Kidney (tissue), 2 donors: ENCODE measurements around a stretch of chr7.

DNA sequence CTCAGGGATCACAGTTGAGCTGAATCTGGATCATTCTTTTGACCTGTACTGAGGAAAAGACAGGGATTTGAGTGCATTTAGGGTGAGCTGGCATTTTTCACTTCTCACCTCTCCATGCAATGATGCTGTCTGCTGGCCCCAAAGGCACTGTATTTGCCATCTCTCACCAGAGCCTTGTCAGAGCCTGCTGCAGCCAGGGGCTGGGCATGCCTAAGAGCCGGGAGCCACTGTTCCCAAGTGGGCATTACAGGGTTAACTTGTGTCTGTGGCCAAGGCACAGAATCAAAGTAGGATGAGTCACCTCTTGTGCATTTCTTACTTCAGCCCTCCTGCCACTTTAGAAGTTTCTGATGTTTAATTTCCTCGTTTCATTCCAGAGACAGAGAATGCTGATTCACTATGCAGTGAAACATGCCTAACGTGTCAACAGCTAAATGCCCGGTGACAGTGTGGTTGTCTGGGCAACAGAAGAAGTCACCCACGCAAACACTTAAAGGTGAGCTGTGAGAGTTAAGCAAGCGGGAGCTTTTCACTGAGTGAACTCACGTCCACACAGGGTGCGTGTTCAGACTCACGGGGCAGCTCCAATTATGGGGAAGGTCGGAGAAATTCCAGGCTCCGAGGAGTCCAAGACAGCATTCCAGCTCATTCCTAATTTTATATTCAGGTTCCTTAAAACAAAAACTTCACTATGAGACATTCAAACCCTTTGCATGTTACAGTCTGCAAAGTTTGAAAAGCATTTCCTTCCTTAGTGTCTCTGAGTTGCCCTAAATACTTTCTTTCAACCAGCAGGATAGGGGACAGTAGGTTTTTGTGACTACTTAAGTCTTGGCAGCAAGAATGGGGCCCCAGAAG is 57.1 kb upstream of the IGFBP3 start:
- PRO-cap, result no peak
- RRBS, result no CpG with 5 or more reads among the region's 11 CpGs

DNA sequence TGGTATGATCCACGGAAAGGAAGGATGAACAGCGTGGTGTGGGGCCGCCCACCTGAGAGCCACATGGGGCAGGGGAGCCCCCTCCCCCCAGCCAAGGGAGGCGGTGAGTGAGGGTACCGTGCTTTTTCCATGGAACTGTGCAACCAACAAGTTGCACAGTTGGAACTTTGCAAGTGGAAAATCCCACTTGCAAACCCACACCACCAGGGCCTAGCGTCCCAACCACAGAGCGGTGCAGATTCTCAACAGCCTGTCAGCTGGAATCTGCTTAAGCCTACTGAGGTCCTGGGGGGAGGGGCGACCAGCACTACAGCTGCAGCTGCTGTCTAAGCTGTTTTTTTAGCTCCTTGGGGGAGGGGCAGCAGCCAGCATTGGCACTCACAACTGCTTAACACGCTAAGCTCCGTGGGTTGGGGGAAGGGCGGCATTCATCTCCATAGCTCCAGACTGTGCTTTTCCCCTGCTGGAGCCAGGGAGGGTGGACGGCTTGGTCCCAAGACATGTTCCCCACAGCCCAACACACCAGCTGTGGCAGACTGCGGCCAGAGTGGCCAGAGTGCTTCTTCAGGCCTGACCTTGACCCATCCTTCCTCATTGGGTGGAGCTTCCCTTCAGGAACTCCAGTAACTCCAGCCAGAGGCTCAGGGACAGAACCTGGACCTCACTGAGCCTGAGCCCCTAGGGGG is 94.3 kb upstream of the IGFBP3 start:
- PRO-cap, result no peak
- RRBS, result no CpG with 5 or more reads among the region's 13 CpGs

- PRO-cap, result no peak
- RRBS, result no CpG with 5 or more reads among the region's 3 CpGs
These were observed 233.4 kb upstream of the IGFBP3 start for GRCh38 chr7:46154497-46154875.

DNA sequence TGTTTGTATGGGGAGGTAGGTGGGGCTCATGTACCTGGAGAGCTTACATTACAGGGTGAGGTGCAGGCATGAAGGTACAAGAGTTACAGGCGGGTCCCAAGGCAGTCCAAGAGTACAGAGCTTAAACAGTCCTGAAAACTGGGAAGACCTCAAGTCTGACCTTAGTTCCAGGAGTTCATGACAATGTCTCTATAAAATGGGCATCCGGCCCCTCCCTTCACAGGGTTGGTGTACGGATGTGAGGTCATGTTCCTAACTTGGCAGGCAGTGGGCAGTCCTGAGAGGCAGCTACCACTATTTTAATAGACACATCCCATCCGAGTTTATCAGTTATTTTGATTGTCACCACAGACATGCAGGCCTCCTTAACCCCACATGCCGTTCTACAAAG is 647.4 kb upstream of the IGFBP3 start:
- PRO-cap, result no peak
- RRBS, result no CpG with 5 or more reads among the region's 5 CpGs

DNA sequence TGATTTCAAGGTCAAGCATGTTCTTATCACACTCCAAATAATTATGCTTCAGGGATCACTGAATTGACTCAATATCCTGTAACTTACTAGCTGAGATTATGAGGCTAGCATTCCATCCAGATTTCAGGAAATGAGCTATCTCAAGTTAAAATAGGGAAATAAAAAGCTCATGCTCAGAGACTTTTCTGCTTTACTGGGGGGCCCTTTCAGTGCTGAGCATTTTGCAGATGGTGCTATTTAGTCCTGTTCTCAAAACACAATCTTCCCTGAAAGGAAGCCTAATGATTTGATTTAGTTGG is 656.0 kb upstream of the IGFBP3 start:
- PRO-cap, result no peak

- PRO-cap, result no peak
- RRBS, result no CpG with 5 or more reads among the region's 7 CpGs
These were observed 759.1 kb upstream of the IGFBP3 start for GRCh38 chr7:46680187-46680538.

- PRO-cap, result bidirectional peak, plus-strand start at chr7:46969662, minus-strand start at chr7:46969425
- RRBS, result no CpG with 5 or more reads among the region's 6 CpGs
These were observed 612.4 kb downstream of the TNS3 start for GRCh38 chr7:46969570-46969932.

DNA sequence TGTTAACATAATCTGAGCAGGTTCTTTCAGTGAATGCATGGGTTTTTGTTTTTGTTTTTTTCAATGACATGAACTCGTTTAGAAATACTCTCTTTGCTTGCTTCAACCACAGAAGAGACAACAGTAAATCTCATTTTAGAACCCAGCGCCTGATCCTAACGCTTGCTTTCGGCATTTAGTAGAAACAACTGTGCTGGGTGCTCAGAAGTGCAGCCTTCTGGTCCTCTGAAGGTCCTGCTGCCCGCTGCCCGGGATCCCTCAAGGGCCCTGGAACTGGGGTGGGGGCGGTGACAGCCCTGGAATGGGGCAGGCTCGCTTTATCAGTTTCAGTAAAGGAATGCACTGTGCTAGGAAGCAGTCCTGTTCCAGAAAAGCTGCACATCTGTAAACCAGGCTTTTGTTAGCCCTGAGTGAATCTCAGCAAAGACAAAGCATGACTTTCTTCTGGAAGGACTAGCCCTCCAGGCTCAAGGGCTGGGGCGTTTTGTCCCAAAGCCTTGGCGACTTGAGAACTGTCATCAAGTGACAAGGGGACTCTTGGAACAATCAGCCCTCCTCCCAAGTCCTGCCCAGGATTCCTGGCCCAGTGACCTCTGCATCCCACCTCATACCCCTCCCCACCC is 254.6 kb downstream of the TNS3 start:
- PRO-cap, result no peak
- RRBS, result no CpG with 5 or more reads among the region's 10 CpGs

DNA sequence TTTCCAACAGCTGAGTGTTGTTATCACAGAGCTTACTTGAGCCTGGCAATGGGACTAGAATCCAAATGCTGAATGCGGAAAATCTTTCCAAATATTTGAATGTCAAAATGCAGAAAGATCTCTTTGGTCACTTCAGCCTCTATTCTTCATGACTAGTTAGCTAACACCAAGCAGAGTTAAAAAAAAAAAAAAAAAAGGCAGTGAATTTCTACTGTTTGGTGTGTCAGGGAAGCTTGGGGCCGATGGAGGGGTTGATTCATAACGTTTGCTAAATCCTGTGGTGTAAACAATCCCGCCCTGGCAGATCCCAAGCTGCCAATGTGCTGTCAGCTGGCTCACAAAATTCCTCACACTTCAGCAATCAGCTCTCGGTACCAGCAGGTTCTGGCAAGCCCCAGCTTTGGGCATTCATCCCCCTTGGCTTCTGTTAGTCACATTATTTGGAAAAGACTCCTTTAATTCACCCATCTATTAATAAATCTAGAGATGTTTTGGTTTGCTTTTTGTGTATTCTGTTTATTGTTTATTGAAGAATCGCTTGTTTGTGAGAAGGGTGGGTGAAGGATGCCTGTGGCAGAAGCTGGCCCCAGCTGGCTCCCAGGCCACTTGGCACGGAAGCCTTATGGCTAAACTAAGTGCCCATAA is 245.8 kb downstream of the TNS3 start:
- PRO-cap, result no peak
- RRBS, result no CpG with 5 or more reads among the region's 7 CpGs

DNA sequence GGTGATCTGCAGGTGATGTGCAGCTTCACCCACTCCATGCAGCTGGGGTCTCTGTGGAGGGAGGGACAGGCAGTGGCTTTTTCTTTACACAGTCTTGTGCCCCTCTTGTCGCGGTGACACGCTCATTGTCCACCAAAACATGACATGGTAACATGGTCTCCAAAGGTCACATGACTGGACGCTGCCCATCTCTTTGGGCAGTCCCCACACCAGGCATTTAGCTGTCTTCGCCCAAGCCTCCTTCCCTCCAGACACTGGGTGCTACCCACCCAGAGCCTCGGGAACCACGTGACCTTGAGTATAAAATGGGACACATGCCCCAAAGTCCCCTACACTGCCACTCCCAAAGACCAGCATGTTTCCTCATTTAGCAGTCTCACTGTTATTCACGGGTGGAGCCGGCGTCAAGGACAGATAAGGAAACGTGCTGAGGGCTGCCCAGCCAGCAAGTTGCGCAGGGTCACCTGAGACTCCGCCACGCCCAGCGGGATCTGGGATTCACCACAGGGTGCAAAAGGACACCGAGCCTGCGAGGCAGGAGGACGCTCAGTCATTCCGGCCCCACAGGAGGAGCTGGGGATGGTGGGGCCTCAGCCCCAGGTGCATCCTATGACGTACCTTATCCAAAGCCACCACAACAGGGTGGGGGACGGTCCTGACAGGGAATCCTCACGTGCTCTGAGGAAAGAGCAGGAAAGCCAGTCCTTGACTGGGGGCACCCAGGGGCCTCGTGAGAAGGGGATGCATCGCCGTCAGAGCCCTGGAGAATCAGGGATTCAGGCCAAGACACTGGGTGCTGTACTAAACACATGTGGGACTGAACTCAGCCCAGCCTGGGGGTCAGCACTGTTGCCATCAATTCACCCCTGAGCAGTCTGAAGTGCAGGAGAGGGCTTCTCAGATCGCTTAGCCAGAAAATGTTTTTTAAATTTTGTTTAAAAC is 226.9 kb downstream of the TNS3 start:
- PRO-cap, result no peak
- RRBS, result no CpG with 5 or more reads among the region's 26 CpGs

DNA sequence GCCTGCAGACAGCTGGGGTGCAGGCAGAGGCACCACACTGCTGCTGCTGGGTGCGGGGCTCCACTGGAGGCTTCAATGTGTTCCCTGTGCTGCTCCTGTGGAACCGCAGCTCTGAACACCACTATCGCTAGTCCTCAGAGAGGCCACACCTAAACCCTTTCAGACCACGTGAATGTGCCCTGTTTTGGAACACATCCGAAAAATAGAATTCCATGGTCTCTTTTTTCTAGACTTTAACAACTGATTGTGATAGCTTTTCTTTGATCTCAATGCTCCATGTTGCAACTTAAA is 180.9 kb downstream of the TNS3 start:
- PRO-cap, result no peak
- RRBS, result no CpG with 5 or more reads among the region's 5 CpGs

GRCh38 chr7:47446909-47447444 is 134.9 kb downstream of the TNS3 start:
- PRO-cap, result no peak
- RRBS, result 10% methylated on average over 2 of the region's 8 CpGs

DNA sequence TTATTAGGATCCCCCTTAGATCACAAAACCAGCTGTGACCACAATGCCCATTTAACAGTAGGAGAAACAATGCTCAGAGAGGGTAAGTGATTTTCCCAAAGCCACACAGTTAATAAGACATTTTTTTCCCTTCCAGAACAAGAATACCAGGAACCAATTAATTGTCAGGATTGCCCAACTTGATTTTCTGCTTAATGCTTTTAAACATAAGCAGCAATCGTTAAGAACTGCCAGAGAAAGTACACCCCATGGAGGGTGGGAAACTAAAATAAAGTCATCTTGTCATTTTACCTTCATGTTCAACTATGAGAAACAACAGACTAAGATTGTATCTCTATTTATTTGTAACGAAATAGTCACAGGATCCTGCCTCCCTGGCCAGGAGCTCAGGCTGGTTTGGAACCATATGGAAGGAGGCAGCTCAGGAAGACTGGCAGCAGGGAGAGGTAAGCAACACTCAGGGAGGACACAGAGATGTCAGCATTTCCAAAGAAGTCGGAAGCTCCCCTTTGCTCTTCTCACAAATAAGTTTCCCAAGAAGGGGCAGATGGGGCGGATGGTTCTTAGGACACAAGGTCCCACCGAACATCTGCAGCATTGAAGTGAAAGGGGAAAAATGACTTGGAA is 129.6 kb downstream of the TNS3 start:
- PRO-cap, result no peak
- RRBS, result no CpG with 5 or more reads among the region's 5 CpGs

GRCh38 chr7:47452814-47453555 is 128.9 kb downstream of the TNS3 start:
- PRO-cap, result unidirectional peak, minus-strand start at chr7:47453264; unidirectional peak, minus-strand start at chr7:47453299; unidirectional peak, minus-strand start at chr7:47453336
- RRBS, result 19% methylated on average over 10 of the region's 19 CpGs

GRCh38 chr7:47453556-47454115 is 128.3 kb downstream of the TNS3 start:
- PRO-cap, result unidirectional peak, minus-strand start at chr7:47453879
- RRBS, result 3% methylated on average over 4 of the region's 13 CpGs

DNA sequence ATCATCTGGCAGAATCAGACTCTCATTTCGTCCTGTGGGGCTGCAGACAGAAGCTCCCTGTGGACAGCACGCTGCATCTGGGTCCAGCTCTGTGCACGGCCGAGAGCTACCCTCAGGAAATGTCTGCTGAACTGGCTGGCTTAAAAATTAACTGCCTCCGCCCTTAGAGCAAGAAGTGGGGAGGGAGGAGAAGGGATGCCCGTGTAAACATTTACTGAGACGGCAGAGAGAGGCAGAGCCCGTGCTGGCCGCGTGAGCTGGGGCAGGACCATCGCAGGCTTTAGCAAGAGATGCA is 81.8 kb downstream of the TNS3 start:
- PRO-cap, result no peak
- RRBS, result no CpG with 5 or more reads among the region's 11 CpGs

- PRO-cap, result no peak
- RRBS, result no CpG with 5 or more reads among the region's 13 CpGs
These were observed 68.1 kb downstream of the TNS3 start for GRCh38 chr7:47513667-47514332.

DNA sequence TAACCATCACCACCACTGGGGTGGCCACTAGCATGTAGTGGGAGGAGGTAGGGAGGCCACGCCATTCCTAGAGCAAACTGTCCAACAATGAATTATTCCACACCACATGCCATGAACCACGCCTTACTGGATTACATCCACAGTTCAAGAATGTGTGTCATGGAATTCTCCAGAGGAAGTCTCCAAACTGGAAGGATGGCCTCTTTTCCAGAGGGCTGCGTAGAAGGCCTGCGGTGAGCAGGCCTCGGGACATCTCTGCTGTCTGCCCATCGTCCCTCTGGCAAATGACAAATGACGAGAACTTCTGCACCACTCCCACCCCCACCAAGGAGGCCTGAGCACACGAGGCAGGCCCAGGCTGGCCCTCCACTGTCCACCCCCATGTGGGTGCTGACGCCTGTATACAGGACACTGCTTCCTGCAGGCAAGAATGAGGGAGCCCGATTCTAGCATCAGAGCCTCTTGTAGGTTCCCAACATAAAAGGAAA is 24.1 kb downstream of the TNS3 start:
- PRO-cap, result no peak
- RRBS, result no CpG with 5 or more reads among the region's 10 CpGs

DNA sequence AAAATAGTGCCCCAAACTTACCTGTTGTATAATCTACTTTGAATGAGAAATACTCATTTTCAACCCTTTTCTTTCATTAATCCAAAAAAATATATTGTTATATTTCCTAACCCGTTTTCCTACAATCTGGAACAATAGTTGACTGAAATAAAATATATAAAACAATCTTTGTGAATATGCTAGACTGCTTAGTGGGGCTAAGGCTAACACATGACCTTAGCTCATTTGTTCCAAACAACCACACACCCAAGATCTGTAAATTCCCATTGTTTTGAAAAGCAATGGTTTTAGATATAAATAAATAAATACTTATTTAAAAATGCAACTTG is 7.5 kb downstream of the HUS1 start:
- PRO-cap, result no peak
- RRBS, result no CpG with 5 or more reads among the region's 1 CpG

DNA sequence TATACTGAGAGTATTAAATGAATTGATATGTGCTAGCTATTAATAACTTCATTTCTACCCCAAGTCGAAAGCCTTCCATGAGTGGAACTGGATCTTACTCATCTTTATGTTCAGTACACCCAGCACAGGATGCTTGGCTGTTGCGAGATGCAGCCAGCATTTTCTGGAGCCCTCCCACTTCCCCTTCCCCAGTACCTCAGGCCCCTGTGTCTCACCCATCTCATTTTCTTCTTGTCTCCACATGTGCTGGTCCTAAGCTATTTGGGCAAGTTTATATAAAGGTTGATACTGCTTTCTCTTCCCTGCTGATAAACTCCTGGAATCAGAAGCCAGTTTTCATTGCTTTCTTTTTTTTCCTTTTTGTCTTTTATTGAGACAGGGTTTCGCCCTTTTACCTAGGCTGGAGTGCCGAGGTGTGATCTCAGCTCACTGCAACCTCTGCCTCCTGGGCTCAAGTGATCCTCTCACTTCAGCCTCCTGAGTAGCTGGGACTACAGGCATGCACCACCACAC is 7.3 kb downstream of the UPP1 start:
- PRO-cap, result no peak
- RRBS, result no CpG with 5 or more reads among the region's 4 CpGs